Liver (tissue), 9 donors: ENCODE results near the gene TRAFD1.

DNA sequence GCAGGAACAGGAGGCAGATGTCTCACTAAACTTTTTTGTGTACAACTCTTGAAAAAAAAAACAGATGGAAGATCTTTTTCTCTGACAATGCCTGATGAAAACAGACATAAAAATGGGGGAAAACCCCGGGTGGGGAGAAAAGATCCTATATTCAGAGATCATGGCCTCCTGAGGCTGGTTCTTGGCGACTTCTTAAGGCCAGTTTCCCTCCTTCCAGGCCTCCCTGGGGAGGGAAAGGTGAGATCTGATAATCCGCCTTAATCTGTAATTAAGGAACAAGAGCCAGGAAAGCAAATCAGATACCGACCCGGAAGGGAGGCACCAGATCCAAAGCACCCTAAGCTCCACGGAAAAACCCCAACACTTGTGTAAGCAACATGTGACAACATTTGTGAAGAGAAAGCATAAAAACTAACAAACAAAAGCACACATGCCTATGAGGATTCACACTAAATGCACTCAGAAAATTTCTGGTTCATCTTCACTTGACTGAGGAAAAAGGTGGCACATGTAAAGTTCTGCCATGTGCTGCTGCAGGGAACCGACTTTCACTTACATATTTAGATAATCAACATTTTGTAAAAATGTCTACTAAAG lies 40.3 kb downstream of the PPTC7 start:
- PRO-cap, 5 experiments: peak in 2 of 5 experiments; most common plus-strand start position 427 of the sequence (in 2)
- RAMPAGE, long total RNA, 2 experiments: no peak in any of the 2 experiments
- RRBS: no CpG with 5 or more reads among the region's 7 CpGs

DNA sequence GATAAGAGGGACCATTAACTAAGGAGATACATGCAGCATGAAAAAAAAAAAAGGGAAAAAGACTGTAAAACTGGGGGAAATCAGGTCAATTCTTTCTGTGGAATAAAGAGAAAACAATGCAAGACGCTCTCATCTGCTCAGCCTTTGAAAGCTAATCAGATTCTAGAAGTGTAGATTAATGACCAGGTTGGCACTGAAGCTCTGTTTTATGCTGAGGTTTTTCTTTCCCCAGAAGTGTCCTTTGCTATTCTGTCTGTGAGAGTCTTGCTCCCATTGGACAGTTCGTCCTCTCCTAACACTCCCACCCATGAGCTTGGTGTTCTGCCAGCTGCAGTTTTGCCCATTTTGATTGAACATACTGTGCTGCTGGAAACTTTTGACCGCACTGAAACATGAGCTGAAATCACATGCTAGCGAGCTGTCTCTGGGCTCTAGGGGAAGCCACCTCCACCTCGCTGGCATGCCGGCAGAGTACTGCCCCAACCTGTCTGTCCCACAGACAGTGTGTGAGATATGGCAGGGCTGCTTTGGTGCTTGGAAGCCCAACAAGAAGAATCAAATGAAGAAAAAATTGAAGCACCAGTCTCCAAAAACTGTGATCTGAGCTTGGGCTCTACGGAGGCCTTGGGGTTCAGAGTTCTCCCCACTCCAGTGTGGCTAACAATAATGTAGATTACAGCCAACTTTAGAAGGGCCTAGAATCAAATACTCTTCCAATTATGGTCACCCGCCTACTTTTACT lies 39.6 kb downstream of the PPTC7 start:
- PRO-cap, 5 experiments: peak in 5 of 5 experiments; most common plus-strand start position 421 of the sequence (in 2); most common minus-strand start position 210 of the sequence (in 3)
- RAMPAGE, long total RNA, 2 experiments: no peak in any of the 2 experiments
- RRBS: no CpG with 5 or more reads among the region's 8 CpGs

GRCh38 chr12:110575252-110575778 lies 7.8 kb downstream of the PPTC7 start:
- PRO-cap, 5 experiments: peak in 2 of 5 experiments; most common plus-strand start chr12:110575565 (in 1); most common minus-strand start chr12:110575509 (in 2)
- RAMPAGE, long total RNA, 2 experiments: no peak in any of the 2 experiments
- RRBS: no CpG with 5 or more reads among the region's 1 CpG

DNA sequence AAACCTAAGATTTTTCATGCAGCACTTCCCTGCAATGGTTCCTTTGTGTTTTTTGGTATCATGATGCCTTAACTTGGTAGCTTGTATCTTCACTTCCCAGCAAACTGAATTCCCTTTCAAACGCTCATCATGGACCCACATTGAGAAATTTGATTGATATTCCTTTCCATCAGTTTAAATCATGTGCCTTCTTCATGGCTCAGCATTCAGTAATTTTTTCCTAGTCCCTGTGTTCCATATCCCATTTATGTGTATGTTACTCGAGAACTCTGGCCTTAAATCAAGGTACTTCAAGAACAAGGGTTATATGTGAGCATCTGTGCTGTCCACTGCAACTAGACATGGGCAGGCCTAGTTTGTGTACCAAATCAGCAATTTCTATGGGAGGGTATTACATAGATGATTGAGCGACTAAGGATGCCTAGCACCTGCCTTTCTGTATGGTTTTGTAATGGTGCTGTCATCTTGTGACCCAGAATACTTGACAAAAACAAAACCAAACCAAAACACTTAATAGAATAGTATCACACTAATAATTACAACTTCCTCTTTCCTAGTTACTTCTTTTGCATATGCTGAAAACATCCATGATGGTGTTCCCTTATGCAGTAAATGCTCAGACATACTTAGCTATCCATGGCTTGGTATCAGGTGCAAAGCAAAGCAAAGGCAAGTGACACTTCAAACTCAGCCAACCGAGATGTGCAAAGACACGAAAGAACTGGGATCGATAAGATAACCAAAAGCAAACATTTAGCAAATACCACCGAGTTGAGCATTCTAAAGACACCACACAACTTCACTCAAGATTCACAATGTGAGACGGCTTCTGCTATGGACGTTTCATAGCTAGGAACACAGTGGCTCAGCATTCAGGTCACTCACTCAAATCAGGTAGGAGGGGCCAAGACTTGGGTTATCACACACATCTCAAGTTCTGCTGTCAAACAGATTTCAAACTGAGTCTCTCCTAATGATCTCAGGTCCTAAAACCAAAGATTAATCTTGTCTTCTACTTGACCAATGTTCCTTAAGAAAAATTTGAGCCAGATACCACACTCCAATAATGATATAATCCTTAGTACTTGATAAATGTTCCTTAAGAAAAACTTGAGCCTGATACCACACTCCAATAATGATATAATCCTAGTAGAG lies 24.4 kb downstream of the PPP1CC start:
- PRO-cap, 5 experiments: no peak in any of the 5 experiments
- RAMPAGE, long total RNA, 2 experiments: no peak in any of the 2 experiments
- RRBS: no CpG with 5 or more reads among the region's 9 CpGs

DNA sequence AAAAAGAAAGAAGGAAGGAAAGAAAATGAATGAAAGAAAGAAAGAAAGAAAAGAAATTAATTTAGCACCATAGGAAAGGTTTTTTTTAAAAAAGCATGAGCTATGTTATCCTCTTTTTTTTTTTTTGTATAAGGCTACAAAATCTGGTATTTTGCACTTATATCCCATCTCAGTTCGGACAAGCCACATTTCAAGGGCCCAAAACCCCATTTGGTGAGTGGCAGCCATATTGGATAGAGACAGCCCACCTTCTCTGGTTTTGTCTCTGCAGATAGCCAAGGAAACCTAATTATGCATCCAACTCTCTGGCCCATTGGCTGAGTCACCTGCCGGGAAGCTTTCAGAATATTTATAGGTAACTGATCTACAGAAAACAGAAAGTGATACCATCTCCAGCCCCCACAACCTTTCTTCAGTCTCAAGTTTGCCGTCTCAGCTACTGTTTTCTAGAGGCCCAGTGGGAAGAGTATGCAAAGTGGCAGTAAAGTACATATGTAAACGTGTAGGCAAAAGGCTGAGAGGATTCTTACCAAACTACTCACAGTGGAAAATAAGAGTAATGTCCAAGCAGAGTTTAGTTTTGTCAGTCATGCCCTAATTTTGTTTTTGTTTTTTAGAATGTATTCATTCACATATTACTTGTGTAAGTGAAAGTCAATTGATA lies 33.7 kb upstream of the PPP1CC start:
- PRO-cap, 5 experiments: no peak in any of the 5 experiments
- RAMPAGE, long total RNA, 2 experiments: no peak in any of the 2 experiments
- RRBS: no CpG with 5 or more reads among the region's 4 CpGs

DNA sequence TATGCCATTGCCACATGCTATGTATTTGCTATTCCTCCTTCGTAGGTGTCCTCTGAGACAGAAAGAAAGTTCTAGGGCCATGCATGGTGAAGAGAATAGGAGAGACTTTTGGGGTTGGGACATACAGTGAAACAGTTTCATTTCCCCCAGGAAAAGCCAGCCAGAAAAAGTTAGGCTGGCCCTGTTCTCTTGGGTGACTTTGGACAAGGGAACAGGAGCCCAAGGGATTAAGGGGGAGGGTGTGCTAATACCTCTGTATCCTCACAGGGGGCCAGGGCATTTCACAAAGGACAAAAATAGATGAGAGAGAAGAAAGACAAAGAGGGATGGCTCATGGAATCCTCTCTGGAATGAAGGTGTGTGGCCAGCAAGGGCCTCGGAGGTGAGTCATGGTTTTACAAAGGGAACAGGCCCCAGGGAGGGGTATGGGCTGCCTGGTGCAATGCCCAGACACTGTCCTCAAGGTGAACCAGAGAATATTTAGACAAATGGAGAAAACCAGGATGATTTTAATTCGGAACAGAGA lies 14.0 kb upstream of the MYL2 start:
- PRO-cap, 5 experiments: no peak in any of the 5 experiments
- RAMPAGE, long total RNA, 2 experiments: no peak in any of the 2 experiments
- RRBS: no CpG with 5 or more reads among the region's 3 CpGs

GRCh38 chr12:110936219-110936833 lies 15.9 kb upstream of the MYL2 start:
- PRO-cap, 5 experiments: no peak in any of the 5 experiments
- RAMPAGE, long total RNA, 2 experiments: no peak in any of the 2 experiments
- RRBS: no CpG with 5 or more reads among the region's 9 CpGs

DNA sequence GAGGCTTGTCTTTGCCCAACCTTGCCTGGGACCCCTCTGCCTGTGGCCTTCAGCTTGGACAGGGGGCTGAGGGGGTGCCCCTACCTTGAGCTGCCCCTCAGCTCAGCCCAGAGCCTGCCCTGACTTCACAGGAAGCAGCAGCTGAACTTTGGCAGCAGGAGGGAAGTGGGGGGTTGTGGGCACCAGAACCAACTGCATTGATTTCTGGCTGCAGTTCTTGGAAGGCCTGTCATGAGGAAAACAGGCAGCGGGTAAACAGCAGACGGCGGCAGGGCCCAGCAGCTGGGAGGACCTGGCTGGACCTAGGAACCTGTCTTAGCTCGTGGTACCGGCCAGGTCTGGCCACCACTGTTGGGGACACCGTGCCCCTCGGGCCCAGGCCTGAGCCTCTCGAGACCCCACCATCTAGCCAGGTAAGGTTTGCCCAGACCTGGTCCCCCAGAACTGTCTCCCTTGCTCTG lies 40.6 kb downstream of the CUX2 start:
- PRO-cap, 5 experiments: peak in 5 of 5 experiments; most common plus-strand start position 261 of the sequence (in 5); most common minus-strand start position 121 of the sequence (in 1)
- RAMPAGE, long total RNA, 2 experiments: no peak in any of the 2 experiments
- RRBS: no CpG with 5 or more reads among the region's 8 CpGs

DNA sequence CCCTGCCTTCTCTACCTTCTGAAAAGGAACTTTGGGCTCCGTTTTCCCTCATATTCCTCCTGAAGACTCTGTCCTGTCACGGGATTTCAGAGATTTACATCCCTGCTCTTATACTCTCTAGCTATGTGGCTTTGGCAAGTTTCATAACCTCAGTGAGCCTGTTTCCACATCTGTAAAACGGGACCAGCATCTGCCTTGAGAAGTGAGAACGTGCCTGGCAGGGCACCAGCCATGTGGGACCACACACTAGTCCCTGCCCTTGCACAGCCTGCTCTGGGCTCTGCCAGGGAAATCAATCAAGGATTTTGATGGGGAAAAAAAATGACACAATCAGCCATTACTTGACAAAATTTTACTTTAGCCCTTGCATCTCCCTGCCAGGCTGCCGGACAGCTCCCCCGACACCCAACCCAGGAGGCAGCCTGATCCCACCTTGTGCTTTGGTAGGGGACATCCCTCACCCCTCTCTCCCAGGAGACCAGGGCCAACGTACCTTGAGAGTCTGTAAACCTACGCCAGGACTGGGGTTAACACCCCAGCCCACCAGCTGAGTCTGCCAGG lies 8.5 kb downstream of the PHETA1 start:
- PRO-cap, 5 experiments: no peak in any of the 5 experiments
- RAMPAGE, long total RNA, 2 experiments: no peak in any of the 2 experiments
- RRBS: no CpG with 5 or more reads among the region's 8 CpGs

GRCh38 chr12:111406444-111406763 lies 681 bp downstream of the SH2B3 start:
- PRO-cap, 5 experiments: peak in 2 of 5 experiments; most common minus-strand start chr12:111406646 (in 1)
- RAMPAGE, long total RNA, 2 experiments: no peak in any of the 2 experiments
- RRBS: 2% methylated on average over 1 of the region's 16 CpGs

DNA sequence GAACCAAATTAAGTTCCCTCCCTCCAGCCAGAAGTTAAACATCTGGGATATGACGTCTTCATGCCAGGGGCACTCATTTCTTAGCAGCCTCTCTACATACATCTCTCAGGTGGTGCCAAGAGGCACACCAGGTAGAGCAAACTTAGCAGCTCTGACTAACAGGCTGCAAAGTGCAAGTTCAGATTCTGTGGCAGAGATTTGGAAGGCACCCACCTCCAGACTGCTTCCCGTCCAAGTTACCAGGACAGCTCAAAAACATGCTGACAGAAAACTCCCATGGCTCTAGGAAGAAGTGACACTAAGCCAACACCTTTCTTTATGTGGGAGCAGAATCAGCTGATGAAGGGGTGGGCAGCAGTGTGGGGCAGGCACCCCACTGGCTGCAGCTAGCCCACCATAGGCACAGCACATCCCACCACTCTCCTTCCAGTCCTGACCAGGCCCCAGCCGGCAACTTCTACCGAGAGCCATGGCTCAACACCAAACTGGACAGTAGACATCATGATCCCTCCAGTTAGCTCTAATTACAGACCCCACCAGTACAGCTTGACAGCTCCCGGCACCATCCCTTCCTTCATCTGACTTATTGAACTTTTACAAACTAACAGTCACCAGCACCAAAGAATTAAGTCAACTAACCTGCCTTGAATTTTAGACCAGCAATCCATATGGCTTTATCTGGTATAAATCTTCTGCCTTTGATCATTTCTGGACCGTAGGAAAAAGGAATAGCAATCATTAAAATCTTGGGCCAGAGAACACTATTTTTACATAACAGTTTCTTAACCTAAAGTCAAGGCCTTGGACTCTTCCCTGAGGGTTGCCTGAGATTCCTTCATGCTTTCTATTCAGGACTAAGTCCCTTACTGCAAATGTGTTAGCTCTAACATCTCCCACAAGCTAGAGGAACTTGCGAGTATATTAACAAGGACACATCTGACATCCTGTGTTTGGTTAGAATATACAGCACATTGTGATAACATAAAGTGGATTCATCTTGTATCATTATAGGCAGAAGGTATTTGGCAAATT lies 45.1 kb downstream of the SH2B3 start:
- PRO-cap, 5 experiments: no peak in any of the 5 experiments
- RAMPAGE, long total RNA, 2 experiments: no peak in any of the 2 experiments
- RRBS: no CpG with 5 or more reads among the region's 7 CpGs

GRCh38 chr12:111532715-111533518 lies 66.2 kb downstream of the ATXN2 start:
- PRO-cap, 5 experiments: no peak in any of the 5 experiments
- RAMPAGE, long total RNA, 2 experiments: no peak in any of the 2 experiments
- RRBS: no CpG with 5 or more reads among the region's 5 CpGs

DNA sequence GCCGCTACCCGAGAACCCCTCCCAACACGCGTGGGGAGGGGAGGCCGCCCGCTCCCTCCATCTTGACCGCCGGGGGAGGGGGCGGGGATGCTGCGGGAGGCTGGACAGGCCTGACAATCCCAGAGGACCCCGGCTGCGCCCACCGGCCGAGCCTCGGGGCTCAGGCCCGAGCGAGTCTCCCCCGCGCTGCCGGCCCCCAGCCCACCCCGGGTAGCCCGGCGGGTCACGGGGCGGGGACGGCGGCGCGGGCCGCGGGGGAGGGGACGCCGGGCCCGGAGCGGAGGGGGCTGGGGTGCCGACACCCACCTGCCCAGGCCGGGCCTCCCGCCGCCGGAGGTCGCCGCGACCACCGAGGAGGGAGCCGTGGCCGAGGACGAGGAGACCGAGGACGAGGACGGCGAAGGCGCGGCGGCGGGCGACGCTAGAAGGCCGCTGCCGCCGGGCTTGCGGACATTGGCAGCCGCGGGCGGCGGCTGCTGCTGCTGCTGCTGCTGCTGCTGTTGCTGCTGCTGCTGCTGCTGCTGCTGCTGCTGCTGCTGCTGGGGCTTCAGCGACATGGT lies 557 bp downstream of the ATXN2 start:
- PRO-cap, 5 experiments: peak in 1 of 5 experiments; most common plus-strand start position 453 of the sequence (in 1)
- RAMPAGE, long total RNA, 2 experiments: no peak in any of the 2 experiments
- RRBS: 2% methylated on average over 44 of the region's 66 CpGs

GRCh38 chr12:111643203-111643839 lies 42.4 kb downstream of the BRAP start:
- PRO-cap, 5 experiments: peak in 2 of 5 experiments; most common minus-strand start chr12:111643539 (in 2)
- RAMPAGE, long total RNA, 2 experiments: no peak in any of the 2 experiments
- RRBS: no CpG with 5 or more reads among the region's 5 CpGs

GRCh38 chr12:111993300-111993583 lies 19.7 kb downstream of the TMEM116 start:
- PRO-cap, 5 experiments: no peak in any of the 5 experiments
- RAMPAGE, long total RNA, 2 experiments: no peak in any of the 2 experiments

DNA sequence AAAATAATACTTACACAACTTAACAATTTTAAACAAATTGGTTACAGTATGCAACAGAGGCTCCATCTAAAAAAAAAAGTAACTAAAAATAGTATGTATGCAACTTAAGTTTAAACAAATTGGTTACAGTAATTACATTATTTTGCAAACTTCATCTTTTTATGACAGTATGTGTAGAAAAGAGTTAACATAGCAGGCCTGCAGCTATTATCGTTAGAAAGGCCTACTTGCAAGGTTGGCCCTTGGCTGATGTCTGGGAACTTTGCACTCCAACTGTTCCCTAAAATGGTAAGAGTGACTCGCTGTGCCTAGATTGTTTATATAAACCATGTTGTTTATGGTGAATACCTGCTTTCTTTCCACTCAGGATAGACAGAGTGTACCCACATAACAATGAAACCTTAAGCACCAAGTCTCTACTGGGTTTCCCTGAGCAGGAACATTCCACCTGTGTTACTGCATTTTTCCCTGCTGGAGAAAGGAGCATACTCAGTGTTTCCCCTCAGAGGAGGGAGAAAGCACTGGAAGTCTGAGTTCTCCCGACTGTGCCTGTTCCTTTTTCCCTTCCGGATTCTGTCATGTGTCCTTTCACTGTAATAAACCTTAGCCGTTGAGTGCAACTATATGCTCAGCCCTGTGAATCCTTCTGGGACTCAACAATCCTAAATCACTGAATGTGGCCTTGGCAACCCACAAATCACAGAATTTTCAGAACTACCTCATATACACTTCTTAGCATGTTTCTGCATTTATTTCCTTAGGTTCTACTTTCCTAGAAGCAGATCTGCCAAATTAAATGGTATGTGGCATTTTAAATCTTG lies 32.8 kb downstream of the ERP29 start:
- PRO-cap, 5 experiments: no peak in any of the 5 experiments
- RAMPAGE, long total RNA, 2 experiments: no peak in any of the 2 experiments
- RRBS: no CpG with 5 or more reads among the region's 5 CpGs

DNA sequence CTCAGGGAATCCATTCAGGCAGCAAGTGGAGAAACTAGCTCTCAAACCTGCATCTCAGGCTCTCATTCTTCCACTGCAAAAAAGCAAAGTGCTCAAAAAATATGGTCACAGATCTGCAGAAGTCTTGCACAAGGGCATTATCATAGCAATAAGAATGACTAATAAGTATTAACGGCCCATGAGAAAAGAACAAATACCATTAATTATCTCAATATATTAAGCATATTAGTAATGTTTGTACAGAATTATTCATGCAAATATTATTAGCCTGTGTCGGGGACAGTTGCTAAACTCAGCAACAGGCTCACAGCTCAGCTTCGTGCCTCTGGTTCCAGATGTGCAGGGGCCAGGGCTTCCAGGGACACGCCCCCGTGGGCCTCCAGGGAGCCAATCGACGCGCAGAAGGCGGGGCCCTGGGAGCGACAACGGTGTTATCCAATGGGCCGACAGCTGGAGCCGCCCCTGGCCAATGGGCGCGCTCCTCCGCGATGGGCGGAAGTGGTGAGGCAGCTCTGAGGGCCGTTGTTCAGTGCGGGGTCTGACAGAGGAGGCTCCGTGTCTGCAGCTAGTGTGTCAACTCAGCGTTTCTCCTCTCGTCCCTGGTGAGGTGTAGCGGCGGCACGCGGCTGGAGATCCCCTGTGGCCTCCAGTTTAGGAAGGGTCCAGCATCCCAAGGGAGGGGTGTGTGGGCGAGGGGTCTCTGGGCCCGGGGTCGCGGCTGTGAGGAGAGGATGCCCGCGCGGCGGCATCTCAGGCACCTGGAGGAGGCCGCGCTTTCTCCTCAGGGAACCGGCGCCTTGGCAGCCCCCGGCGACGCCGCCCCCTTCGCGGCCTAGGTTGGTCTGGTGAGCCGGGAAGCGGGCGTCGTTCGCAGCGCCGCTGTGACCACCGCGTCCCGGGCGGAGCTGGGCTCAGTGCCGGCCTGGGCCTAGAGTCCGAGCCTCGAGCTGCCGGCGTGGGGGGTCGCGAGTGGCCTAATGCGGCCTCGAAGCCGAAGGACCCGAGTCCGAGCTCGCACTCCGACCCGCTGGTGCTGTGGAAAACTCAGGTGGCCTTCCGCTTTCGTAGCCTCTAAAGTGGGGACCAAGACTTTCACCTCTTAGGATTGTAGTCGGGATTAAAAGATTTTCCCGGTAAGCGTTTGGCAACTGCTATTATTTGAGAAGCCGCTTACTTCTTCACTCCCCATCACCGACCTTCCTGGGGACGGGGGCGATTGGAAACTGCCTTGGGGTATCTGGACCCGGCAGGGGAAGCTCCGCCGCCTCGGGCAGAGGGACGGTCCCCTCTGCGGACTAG lies at the start of gene TRAFD1:
Gene TRAFD1 (plus strand): TSS at position 544 of the 1,299 bp plus-strand sequence.
- PRO-cap, 5 experiments: peak in 5 of 5 experiments; most common plus-strand start position 544 of the sequence (in 3); most common minus-strand start position 291 of the sequence (in 1)
- RAMPAGE, long total RNA, 2 experiments: start-site peak on the plus strand in 2 of 2 experiments, centred at positions 536 to 538 of the sequence, 105 to 577 reads per replicate
- RRBS: 2% methylated on average over 29 of the region's 86 CpGs

DNA sequence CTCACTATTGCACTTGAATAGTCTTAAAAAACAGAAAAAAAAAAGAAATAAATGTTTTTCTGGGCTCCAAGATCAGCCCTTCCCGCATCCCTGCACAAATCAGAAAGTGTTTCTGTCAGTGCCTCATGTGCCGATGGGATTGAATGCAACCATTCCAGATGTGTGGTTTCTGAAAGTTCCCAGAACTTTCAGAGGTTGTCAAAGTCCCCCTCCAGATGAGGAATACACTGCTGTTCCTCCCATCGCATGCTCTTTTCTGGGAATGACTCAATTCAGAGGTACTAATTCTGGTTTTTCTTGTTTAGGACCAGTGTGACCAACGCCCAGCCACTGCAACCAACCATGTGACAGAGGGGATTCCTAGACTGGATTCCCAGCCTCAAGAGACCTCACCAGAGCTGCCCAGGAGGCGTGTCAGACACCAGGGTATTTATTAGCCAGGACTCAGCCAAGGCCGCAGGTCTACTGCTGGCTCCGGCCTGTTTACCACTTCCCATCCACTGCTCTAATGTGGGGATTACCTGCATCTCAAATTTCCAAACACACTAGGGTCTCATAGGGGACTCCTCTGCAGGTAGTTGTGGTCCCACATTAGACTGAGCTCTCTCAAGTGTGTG lies 24.2 kb downstream of the TRAFD1 start:
- PRO-cap, 5 experiments: no peak in any of the 5 experiments
- RAMPAGE, long total RNA, 2 experiments: no peak in any of the 2 experiments
- RRBS: no CpG with 5 or more reads among the region's 7 CpGs

DNA sequence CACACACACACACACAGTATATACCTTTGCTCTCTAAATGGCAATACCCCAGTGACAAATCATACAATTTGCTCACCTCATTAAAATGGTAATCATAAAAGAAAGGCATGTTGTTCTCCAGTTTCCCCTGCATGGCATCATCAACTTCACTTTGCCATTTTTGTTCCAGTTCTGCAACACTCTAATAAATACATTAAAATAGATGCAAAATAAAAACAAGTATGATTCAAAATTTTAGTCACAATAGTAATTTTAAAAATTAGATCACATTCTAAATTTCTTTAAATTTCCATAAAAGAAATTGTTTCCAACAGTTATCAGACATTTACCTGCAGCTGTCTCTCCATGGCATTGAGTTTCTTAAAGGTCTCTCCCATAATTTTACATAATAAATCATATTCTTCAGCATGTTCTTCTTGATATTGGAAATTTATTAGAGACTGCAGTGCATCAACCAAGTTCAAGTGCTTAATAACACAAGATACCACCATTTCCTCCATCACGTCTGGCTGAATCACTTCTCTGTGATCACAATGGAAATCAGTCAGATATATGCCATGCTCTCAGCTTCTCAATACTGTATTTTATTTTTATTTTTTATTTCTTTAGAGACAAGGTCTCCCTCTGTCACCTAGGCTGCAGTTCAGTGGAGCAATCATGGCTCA lies 122.8 kb downstream of the TRAFD1 start:
- PRO-cap, 5 experiments: no peak in any of the 5 experiments
- RAMPAGE, long total RNA, 2 experiments: no peak in any of the 2 experiments
- RRBS: no CpG with 5 or more reads among the region's 1 CpG

DNA sequence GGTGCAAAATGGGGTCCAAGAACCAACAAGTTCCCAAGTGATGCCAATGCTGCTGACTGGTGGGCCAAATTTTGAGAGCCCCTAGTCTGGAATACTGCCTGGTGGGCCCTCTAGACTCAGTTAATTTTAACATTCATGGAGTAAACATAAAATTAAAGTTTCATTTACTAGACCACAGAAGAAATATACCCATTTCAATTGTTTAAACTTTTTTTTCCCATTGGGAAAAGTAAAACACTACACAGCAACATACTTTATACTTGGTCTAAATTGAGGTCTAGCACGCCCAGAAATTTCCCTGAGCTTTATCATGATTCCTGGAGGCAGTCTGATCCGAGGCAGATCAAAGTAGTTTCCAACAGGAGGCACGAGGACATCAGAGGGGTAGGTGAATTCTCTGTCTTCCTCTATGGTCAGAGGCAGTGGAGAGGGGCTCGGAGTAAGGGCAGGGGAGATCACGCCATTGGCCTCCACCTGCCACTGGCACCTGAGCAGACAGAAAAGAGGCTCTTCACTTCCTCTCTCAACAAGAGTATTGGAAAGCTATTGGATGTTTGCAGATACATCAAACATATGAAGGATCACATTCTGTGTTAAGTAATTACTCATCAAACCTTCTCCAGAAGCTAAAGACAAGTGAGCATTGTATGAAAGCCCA lies 124.7 kb downstream of the TRAFD1 start:
- PRO-cap, 5 experiments: no peak in any of the 5 experiments
- RAMPAGE, long total RNA, 2 experiments: no peak in any of the 2 experiments
- RRBS: no CpG with 5 or more reads among the region's 5 CpGs